Trachea (tissue), 1 donor: ENCODE measurements around the gene TEX37.

DNA sequence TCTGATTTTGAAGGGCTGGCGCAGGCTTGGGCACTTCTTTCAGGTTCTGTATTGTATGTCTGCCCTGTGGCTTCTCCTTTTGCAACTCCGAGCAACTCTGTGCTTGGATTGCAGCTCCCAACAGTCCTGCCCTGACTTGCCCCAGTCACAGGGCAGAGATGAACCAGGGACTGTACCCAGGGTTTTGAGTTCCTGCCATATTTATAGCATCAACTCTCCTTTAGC lies 31.1 kb upstream of the CD8A start:
- PRO-cap = no peak

- PRO-cap = no peak
These were observed 28.0 kb upstream of the RGPD1 start for GRCh38 chr2:86913939-86914313.

DNA sequence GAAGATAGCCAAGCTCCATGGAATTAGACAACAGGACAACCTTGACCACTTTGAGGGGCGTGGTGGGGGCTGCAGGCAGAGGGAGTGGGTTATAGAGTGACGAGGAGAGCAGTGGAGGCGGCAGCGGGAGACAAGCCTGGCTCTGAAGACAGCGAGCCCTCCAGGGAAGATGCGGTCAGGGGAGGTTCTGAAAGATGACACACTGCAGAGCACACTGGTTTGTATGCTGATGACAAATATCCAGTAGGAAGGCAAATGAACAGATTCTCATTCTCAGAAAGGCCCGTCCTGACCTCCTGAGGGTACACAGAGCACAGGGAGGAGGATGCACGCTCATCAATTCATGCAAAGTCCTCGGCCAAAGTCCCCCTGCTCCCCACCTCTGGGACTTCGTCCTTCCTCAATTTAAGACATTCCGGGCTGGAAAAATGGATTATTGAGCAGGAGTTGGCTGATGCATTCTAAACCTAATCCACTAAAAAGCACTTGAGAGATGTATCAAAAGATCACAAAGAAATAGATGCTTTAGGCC lies 2.6 kb downstream of the PLGLB1 start:
- PRO-cap = no peak

DNA sequence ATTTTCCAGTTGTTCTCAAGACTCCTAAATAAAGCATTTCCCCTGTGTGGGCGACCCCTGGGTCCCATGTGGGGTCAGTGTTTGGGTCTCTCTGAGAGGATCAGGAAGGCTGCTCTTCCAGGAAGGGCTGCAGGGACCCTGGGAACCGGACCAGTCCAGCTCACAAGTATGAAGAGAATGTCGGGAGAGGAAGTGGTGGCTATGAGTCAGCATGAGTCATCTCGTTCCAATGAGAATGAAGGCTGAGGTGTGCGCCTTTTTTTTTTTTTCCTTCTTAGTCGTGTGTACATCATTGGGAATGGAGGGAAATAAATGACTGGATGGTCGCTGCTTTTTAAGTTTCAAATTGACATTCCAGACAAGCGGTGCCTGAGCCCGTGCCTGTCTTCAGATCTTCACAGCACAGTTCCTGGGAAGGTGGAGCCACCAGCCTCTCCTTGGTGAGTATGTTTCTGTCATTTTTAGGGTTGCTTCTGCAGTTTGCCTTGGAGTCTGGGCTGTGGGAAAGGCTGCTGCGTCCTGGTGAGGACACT lies 292.6 kb upstream of the PLGLB2 start:
- PRO-cap = no peak

DNA sequence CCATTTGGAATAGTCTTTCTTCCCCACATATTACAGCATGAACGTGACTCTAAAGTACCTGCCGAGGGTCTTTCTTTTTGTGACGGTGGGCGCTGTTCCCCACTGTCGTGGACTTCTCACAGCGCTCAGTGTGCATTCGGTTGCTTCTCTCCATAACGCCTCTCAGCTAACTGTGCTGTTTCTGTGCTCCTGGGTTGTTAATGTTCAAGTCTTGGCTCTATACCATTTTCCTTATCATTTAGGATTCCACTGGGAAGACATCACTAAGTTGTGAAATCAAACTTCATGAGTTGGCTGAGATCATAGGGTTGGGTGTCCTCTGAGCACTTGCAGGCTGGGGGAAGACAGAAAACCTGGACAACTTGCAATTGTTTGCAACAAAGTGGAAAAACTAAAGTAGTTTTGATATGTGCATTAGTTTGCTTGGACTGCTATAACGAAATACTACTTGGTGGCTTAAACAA lies 270.2 kb upstream of the PLGLB2 start:
- PRO-cap = no peak

DNA sequence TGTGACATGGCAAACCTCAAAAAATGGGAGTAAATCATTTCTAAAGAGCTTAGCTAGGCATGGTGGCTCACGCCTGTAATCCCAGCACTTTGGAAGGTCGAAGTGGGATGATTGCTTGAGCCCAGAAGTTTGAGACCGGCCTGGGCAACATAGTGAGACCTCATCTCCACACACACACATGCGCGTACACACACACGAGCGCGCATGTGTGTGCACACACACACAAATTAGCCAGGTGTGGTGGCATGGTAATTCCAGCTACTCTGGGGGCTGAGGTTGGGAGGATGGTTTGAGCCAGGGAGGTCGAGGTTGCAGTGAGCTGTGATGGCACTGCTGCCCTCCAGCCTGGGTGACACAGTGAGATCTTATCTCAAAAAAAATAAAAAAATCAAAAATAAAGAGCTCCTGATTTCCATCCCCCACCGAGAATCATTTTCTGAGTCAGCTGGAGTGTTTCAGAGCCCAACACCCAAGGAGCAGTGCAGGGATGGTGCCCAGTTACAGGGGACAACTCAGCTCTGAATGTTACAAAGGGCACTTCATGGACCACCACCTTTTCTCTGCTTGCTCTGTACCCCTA lies 261.5 kb upstream of the PLGLB2 start:
- PRO-cap = no peak

DNA sequence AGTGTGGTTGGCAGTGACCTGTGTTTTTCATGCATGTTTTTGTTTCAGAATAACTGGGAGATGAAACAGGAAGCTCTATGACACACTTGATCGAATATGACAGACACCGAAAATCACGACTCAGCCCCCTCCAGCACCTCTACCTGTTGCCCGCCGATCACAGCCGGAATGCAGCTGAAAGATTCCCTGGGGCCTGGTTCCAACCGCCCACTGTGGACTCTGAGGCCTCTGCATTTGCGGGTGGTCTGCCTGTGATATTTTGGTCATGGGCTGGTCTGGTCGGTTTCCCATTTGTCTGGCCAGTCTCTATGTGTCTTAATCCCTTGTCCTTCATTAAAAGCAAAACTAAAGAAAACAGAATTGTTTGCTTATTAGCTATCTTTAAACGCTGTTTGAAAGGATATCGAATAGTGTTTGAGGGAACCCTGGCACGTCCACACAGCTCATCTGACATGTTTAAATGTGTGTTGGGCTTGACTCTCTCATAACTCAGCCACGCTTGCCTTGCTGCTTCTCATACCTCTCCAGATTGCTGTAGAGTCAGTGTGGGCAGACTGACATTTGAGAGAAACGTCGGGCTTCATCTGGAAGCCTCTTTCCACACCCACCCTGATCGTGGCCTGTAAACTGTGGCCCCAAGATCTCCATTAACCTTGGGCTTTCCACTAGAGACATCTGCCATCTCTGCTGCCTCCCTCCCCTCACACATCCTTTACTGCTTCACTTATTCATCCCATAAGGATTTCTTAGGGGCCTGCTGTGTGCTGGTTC lies 226.5 kb upstream of the PLGLB2 start:
- PRO-cap = no peak

DNA sequence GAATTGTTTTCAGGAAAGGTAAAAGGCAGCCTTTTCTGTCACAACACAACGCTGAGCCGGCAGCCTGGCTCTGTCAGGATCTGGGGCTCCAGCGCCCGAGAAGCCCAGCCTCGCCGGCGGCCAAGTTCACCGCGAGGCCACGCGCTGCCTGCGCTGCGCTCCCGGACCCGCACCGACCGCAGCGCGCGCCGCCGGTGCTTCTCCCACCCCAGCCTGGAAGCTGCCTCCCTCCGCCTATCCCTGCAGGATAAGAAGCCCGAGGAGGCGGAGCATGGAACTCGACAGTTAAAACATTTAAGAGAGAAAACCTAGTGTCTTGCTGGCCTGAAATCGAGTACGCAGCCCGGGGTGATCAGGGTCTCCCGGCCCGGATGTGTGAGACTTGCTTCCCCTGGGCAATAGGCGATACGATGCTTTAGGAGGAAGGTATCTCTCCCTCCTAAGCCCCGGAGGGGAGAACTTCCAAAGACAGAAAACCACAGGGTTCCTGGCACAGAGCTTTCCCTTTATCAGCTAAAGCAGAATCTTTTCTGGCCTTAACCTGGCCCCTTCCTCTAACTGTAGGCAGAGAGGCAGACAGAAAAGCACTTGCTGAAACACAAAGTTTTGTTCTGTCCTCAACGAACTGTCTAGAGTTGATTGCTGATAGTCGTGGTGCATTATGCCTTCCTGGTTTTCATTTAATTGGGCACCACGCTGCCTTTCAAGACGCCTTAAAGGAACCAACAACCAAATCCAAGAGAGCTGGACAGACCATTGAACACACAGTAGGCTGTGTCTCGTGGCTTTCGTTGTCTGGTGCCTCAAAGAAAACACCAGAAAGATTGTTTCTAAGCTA lies 163.5 kb upstream of the PLGLB2 start:
- PRO-cap = no peak

- PRO-cap = no peak
These were observed 89.9 kb upstream of the PLGLB2 start for GRCh38 chr2:87658053-87658334.

GRCh38 chr2:88146573-88147001 lies 18.7 kb upstream of the FABP1 start:
- PRO-cap = no peak

- PRO-cap = no peak
These were observed 8.4 kb downstream of the THNSL2 start for GRCh38 chr2:88178438-88178975.

DNA sequence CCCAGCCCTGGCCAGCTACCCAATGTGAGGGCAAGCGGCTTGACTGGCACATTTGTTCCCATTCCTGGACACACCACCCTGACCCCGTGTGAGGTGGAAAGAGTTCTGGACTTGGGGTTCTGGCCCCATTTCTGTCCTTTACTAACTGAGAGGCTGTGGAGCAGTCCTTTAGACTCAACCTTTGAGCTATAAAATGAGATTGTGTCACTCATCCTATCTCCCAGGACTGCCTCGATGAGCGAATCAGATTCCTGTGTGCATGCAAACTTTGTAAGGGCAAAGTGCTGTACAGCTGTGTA lies 9.2 kb downstream of the THNSL2 start:
- PRO-cap = no peak

- PRO-cap = no peak
These were observed 95.5 kb downstream of the THNSL2 start for GRCh38 chr2:88265670-88265938.

- PRO-cap = no peak
These were observed at the start of gene TEX37 for GRCh38 chr2:88524455-88524819. TEX37 (plus strand) TSS chr2:88524649.

DNA sequence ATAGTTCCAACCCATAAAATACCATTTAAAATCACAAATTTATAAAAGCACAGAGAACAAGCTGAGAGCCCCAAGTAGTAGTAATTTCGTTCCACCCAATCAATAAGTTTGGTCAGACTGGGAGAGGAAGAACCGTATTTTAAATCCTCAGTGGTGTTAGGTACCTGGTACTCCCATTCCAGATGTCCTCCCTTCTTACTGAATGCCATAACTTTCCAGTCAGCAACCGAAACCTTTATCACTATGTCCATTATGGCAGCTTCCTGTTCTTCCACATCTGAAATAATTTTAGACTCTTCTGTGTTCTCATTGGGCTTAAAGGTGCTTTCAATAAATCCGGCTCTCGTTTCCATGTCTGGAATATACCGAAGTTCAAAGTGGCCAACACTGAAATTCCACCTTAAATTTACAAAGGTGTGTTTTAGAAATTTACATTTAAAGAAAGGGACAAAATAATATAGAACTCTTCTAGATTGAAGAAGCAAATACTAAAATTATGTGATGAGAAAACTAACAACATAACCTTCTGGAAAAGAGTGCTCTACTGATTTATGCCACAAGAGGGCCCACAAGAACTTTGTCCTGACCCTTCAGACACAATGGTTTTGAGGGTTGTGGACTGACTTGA lies 36.5 kb downstream of the EIF2AK3 start:
- PRO-cap = no peak

- PRO-cap = no peak
These were observed 2.8 kb downstream of the EIF2AK3 start for GRCh38 chr2:88624351-88624890.

DNA sequence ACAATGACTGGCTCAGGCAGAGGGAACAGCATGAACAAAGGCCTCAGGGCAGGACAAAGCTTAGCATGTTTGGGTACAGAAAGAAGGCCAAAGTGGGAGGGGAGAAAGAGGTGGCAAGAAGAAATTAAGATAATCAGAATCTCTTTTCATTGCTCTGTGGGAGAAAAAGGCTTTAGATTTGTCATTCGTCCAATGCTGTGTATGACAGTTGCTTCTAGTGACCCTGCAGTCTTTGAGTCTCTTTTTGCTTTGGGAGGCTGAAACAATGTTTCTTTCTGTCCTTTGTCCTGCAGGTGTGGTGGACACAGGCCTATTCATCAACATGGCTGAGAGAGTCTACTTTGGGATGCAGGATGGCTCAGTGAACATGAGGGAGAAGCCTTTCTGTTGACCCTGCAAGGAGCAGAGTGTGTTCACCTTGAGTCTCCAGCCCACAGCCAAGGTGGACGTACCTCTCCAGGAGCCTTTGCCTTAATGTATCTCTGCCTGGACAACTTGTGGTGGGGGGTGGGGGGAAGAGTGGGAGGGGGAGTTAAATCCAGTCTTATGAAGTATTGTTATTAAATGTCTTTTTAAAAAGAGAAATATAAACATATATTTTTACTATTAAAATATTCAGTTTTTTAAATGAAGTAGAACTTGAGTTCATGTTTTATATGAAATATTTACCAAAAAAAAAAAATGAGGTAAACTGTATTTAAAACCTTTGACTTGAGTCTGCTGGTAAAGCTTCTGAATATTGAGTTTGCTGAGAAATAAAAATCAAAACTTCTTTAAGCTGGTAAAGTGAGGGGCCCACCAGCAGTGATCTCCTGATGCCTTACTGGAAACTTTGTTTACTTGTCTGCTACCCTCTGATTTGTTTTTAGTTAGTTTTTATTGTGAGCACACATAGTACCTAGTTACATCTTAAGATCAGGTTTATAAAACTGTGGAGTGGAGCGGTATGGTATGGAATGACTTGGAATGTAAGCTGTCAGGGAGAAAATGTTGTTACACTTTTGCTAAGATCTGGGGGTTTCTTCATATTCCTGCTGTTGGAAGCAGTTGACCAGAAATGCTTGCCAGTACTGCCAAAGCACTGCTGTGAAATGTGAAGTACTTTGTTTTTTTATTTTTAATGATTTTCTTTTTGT lies 58.6 kb downstream of the RPIA start:
- PRO-cap = no peak

- PRO-cap = no peak
These were observed 74.1 kb downstream of the RPIA start for GRCh38 chr2:88765232-88766394.

DNA sequence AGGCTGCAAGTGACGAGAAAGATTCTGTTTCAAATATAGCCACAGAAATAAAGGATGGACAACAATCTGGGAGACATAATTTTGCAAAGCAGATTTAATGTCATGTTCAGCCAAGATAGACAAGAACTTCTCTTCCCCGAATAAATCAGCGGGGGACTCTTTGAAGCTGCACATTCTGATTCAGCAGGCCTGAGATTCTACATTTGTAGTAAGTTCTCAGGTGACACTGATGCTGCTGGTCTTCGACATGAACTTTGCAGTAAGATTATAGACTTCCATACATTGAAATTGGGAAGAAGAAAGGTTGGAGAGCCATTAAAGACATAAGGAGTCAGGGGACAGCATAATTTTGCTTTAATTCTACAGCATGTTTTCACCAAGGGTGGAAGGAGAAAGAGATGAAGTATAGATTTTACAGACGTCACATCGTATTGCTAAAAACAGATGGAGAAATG lies 93.3 kb downstream of the RPIA start:
- PRO-cap = no peak

GRCh38 chr2:88846050-88846231 lies 154.5 kb downstream of the RPIA start:
- PRO-cap = no peak